A549 (cell line): ENCODE measurements around a stretch of chr7.

DNA sequence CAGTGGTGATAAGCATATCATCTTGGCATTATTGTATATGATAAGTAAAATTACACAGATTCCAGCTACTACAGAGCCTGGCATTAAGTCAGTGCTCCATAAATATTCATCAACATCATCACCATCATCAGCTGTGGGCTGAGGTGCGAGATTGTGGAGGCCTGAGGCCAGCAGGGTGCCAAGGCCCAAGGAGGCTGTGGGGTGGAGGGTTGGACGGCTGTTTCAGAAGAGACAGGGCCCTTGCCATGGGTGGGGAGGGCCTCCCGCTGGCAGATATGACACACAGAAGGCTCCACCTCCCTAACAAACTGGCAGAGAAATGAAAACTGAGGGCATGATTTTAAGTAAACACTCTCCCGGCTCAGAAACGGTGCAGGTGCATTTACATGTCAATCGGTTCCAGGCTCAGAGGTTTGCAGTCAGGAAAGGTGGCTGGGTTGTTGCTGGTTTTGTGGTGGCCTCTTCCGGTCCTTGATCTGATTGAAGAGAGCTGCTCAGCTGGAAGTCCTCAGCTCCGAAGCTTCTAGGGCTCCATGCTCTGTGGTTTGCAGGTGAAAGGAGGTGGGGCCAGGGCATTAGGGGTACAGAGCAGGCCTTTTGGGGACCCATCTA is 10.2 kb downstream of the CRYGN start:
- PRO-cap: no peak
CAGE:
- cytosol, long polyA plus RNA: no peak
- long polyA plus RNA: no peak
- nucleus, long polyA plus RNA: no peak

DNA sequence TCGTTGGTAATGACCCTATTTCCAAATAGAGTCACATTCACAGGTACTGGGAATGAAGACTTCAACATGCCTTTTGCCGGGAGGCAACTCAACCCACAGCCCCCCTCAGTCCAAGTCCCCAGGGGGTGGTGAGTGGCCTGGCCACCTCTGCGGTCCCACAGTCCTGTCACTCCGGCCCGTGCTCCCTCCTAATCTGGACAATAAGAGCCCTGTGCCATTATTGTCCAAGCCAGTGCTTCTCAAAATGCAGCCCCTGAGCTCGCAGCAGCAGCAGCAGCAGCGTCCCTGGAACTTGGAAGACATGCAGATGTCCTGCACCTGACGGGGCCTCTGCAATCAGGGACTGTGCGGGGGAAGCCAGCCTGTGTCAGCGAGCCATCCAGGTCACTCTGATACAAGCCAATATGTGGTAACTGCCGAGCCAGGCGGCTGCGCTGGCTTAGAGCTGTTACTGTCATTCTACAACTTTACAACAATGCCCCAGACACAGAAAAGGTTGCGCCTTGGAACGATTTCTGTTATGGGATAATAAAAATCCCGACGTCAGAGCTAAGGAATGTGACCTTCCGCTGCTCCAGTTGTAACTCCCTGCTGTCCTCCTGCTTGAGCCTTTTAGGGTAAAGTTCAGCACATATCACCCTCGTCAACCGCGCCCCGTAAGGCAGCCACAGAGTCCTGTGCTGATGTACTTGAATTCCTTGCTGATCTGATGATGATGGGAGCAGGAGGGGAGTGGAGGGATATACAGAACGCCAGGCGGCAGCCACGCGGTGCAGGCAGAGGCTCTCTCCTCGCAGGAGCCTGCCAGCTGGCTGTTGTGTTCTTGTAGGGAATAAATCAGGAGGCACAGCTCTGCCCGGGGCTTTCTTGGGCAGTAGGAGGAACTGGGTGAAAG is 19.8 kb upstream of the CRYGN start:
- PRO-cap: no peak
CAGE:
- cytosol, long polyA plus RNA: no peak
- long polyA plus RNA: no peak
- nucleus, long polyA plus RNA: no peak

GRCh38 chr7:151566926-151567266 is 47.2 kb upstream of the RHEB start:
- PRO-cap: no peak
CAGE:
- cytosol, long polyA plus RNA: no peak
- long polyA plus RNA: no peak
- nucleus, long polyA plus RNA: no peak

GRCh38 chr7:151727588-151728380 is 149.1 kb downstream of the PRKAG2 start:
- PRO-cap: no peak
CAGE:
- cytosol, long polyA plus RNA: no peak
- long polyA plus RNA: no peak
- nucleus, long polyA plus RNA: no peak

DNA sequence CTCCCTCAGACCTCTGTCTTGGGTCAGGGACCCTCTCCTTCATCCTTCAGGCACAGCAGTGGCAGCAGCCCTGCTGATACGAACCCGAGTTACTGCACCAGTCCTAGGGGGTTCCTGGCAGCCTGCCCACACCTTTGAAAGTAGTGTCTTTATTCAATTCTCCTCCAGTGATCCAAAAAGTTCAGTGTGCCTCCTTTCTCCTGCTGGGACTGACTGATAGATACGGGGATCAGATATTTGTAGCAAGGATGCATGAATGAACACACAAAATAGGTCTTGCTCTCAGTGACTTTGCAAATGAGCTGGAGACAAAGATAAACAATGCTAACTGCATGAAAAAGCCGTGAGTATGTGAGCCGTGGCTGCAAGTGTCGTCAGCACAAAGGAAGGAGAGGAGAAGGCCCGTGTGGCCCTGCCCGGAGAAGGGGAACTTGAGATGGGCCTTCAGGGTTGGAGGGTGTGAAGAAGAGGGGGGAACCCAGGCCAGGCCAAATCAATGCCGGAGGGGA is 136.5 kb downstream of the PRKAG2 start:
- PRO-cap: no peak
CAGE:
- cytosol, long polyA plus RNA: no peak
- long polyA plus RNA: no peak
- nucleus, long polyA plus RNA: no peak

DNA sequence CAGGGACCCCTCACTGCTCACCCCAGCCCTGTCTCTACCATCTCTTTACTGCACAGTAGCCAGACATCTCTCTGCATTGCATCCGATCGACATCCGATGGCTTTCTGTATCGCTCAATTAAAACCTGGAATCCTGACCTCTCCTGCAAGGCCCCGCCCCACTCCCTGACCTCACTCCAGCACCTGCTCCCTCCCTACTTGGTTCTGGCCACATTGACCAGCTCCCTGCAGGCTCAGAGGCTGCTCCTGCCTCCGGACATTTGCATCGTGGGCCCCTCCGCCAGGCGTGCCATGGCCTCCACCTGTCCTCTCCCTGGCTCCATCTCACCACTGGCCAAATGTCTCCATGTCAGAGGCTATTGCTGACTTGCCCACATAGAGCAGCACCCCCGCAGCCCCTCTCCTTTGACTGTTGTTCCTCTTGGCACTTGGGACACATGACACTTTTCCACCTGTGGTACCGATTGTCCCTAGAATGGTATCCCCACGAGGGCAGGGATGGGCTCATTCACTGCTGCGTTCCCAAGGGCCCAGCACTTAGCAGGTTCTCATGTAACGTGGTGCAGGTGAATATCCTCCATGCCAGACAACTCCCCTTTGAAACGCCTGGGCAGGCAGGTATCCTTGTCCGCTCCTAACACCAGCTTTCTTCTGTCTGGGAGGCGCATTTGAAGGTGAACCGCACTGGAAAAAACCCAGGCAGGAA is 117.8 kb downstream of the PRKAG2 start:
- PRO-cap: no peak
CAGE:
- cytosol, long polyA plus RNA: no peak
- long polyA plus RNA: no peak
- nucleus, long polyA plus RNA: no peak

DNA sequence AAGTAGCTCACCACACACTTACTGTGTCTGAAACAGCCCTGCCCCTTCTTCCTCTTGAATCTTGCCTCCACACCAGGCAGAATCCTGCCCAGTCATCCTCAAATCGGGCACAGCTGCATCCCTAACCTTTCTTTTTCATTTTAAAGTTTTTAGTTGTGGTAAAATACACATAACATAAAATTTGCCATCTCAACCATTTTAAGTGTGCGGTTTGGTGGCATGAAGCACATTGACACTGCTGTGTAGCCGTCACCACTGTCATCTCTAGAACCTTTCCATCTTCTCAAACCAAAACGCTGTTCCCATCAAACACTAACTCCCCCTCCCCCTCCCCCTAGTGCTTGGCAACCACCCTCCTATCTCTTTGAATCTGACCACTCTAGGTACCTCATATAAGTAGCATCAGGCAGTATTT is 89.9 kb downstream of the PRKAG2 start:
- PRO-cap: no peak
CAGE:
- cytosol, long polyA plus RNA: no peak
- long polyA plus RNA: no peak
- nucleus, long polyA plus RNA: no peak

DNA sequence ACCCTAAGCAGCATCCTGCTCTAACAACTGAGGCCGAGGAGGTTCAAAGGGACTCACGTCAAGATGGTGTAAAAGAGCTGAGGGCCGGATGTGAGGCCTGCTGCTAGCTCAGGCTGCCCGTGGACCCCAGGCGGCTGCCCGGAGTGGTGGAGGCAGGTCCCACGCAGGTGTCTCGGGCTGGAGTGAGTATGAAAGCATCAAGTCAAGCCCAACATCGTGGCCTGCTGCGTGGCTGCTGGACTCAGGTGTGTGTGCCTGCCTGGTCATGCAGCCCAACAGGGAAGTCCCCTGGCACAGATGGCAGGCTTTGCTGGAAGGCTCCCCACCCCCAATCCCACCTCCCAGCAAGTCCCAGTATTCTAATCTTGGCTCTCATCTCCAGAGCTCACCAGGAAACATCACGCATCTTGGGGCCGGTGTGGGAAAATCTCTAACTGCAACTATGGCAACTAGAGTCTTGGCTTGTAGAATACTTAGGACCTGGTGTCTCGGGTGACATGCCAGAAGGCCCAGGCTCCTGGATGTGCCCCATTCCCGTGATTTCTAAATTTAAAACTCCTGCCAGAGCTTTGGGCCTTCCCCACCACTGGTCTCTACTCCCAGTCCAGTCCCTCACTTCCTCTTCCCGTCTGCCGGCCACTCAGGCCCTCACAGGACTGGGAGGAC is 86.0 kb downstream of the PRKAG2 start:
- PRO-cap: no peak
CAGE:
- cytosol, long polyA plus RNA: no peak
- long polyA plus RNA: no peak
- nucleus, long polyA plus RNA: no peak

DNA sequence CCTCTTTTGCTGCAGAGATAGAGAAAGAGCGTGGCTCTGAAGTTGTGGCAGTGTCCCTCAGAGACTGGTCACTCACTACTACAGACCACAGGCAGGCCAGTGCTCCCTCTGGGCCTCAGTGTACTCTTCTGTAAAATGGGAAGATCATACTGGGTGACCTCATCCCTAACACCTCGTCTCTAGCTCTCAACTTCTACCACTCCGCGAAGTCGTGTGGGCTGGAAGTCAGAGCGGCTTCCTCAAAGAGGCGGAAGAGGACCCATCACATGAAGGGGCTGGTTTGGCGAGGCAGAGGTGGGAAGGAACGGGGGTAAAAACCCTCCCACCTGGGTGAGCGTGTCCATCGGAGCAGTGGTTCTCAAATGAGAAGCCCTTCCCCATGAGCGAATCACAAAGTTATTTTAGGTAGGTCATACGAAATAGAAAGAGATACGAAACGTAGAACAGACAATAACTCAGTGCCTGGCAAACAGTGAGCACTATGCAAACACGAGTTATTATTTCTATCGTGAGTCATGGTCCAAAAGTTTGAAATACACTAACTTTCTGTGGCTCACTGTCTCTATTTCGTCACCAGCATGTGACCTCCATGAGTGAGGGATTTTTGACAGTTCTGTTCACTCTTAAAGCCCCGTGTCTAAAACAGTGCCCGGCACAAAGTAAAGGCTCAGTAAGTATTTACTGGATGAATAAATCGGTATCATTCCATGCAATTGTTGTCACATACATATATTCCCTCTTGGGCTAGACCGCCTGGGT is 32.6 kb downstream of the PRKAG2 start:
- PRO-cap: no peak
CAGE:
- cytosol, long polyA plus RNA: no peak
- long polyA plus RNA: no peak
- nucleus, long polyA plus RNA: no peak

DNA sequence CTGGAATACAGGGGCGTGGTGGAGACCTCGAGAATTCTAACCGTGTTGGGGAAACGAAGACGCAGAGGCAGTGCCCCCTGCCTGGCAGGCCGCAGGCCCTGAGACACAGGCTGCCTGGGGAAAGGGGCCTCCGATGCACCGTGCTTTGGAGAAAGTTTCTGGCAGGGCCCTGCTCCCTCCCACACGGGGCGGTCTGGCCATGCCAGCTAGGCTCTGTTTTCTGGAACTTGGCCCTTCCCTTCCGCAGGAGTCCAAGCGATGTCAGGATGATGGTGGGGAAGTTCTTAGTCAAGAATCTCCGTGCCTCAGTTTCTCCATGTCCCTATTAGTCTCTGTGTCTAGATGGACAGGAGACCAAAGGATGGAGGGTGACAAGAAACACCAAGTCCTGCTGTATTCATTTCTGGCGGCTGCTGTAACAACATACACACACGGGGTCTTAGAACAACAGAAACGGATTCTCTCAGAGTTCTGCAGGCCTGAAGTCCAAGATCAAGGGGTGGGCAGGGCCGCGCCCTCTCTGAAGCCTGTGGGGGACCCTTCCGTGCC is 27.7 kb downstream of the PRKAG2 start:
- PRO-cap: no peak
CAGE:
- cytosol, long polyA plus RNA: no peak
- long polyA plus RNA: no peak
- nucleus, long polyA plus RNA: no peak

- PRO-cap: no peak
CAGE:
- cytosol, long polyA plus RNA: no peak
- long polyA plus RNA: no peak
- nucleus, long polyA plus RNA: no peak
Measured at GRCh38 chr7:151869922-151871020, 6.6 kb downstream of the PRKAG2 start.

DNA sequence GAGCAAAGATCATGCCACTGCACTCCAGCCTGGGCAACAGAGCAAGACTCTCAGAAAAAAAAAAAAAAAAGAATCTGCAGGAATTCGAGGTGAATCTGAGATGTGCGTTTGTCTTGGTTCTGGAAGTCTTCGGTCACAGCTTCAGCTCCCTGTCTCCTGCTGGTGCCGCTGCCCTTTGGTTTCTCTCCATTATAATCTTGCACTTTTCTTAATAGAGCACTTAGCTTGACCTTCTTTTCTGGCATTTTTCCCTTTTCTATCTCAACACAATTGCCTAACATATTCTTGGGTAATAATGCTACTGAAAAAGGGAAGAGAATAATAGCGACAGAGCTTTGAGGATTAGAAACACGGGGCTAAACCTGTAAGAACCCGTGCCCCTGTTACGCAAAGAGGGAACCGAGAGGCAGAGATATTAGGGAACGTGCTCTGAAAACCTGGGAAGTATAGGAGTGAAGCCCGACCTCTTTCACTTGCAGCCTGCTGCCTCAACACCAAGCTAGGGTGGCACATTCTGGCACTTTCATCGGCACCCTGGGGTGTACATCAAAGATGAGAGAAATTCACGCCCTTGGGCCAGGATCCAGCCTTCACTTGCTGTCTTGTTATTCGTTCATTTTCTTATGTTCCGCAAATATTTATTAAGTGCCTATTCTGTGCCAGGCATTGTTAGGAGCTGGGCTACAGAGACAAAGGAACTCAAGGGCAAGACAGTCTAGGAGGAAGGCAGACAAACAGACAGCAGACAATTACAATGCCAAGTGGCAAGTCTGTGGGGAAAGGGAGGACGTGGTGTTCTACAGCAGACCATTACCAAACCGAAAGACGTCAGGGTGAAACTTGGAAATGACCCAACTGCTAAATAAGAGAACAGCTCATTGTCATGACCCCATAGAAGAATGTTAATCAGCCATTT is 33.0 kb upstream of the GALNTL5 start:
- PRO-cap: no peak
CAGE:
- cytosol, long polyA plus RNA: no peak
- long polyA plus RNA: no peak
- nucleus, long polyA plus RNA: no peak

GRCh38 chr7:152116819-152117574 is 91.5 kb downstream of the GALNT11 start:
- PRO-cap: no peak
CAGE:
- cytosol, long polyA plus RNA: no peak
- long polyA plus RNA: no peak
- nucleus, long polyA plus RNA: no peak

GRCh38 chr7:152131610-152132769 is 106.5 kb downstream of the GALNT11 start:
- PRO-cap: no peak
CAGE:
- cytosol, long polyA plus RNA: no peak
- long polyA plus RNA: no peak
- nucleus, long polyA plus RNA: no peak

GRCh38 chr7:152136078-152137169 is 111.0 kb downstream of the GALNT11 start:
- PRO-cap: no peak
CAGE:
- cytosol, long polyA plus RNA: no peak
- long polyA plus RNA: no peak
- nucleus, long polyA plus RNA: no peak

- PRO-cap: no peak
CAGE:
- cytosol, long polyA plus RNA: no peak
- long polyA plus RNA: no peak
- nucleus, long polyA plus RNA: no peak
Measured at GRCh38 chr7:152166999-152167590, 141.6 kb downstream of the GALNT11 start.

DNA sequence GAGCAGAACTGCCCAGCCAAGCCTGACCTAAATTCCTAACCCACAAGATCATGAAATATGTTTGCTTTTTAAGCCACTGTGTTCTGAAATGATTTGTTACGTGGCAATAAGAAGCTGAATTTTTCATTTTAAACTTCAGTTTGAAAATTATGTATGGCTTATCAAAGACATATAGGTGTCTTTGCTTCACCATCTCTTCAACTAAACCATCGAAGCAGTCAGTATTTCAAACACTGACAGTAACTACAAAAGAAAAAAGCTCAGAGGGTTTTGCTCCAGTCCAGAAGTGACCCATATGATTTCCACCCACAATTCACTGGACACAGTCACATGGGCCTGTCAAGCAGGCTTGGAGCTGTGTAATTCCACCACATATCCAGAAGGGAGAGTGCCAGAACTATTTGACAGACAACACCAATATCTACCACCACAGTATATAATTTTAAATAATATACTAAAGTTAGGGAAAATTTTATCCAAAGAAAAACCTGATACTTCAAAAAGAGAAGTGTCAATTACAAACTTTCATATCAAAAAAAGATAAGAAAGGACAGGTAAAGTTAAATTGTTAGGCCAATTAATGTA is 94.5 kb downstream of the KMT2C start:
- PRO-cap: no peak
CAGE:
- cytosol, long polyA plus RNA: no peak
- long polyA plus RNA: no peak
- nucleus, long polyA plus RNA: no peak

GRCh38 chr7:152424398-152425092 is 11.3 kb downstream of the KMT2C start:
- PRO-cap: no peak
CAGE:
- cytosol, long polyA plus RNA: no peak
- long polyA plus RNA: no peak
- nucleus, long polyA plus RNA: no peak

DNA sequence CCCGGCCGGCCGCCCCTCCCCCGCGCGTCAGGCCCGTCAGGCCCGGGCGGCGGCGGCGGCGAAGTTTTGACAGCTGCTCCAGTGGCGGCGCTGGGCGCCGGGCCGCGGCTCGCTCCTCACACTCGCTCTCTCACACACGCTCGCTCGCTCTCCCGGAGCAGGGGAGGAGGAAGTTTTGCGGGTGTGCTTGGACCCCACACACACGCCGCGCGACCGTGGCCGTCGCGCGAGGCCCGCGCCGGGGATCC is 361 bp upstream of the KMT2C start:
- PRO-cap: no peak
CAGE:
- cytosol, long polyA plus RNA: no peak
- long polyA plus RNA: no peak
- nucleus, long polyA plus RNA: no peak

DNA sequence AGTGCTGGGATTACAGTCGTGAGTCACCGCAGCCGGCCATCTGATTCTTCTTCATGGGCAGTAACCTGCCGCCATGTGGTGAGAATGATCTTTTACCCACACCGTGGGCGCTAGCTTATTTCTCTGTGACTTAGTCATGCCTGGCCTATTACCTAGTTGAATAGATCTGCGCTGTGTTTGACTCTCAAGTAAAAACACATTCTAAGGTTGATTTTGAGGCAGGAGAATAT is 35.3 kb upstream of the XRCC2 start:
- PRO-cap: no peak
CAGE:
- cytosol, long polyA plus RNA: no peak
- long polyA plus RNA: no peak
- nucleus, long polyA plus RNA: no peak